ENCODE measurements around the genes PRAC1 and SNF8.

DNA sequence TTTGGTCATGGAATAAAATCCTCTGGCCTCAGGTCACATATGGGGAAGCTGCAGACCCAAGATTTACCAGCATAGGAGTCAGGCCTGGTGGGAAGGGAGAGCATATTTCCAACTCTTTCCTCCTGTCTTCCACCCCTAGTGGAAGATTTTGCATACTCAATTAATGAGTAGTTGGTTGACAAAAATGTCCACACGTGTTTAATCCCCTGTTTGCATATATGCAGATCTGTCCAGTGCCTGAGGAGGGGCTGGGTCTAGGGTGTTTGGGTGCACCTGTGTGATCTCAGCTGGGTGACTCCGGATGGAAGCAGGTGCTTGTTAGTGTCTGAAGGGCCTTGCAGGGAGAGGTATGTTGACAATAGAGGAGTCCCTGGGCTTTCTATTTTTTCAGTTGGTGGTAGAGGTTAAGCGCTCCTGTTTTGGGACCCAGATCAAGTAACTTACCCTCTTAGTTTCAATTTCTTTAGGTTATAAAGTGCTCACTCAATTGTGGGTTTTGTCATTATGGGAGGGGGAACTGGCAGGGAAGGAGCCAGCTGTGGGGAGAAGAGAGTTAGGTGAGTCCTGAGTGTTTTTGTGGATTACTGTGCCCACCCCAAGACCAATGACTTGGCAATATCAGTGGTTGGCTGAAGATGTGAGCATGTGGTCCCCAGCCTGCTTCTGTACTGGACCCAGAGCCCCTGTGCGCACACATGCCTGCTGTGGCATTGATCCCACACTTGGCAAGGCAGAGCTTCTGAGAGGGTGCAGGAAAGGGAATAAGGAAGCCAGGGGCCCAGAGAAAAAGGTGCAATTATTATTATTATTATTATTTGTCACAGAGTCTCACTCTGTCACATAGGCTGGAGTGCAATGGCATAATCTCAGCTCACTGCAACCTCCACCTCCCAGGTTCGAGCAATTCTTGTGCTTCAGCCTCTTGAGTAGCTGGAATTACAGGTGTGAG is 1.5 kb downstream of the PRAC1 start:
- PRO-cap, 3 experiments: no peak in any of the 3 experiments
- RAMPAGE, long total RNA: no peak

GRCh38 chr17:48722225-48723299 is at the start of gene PRAC1:
TSS of gene PRAC1 (minus strand) at chr17:48722518.
- PRO-cap, 3 experiments: no peak in any of the 3 experiments
- RAMPAGE, long total RNA: no peak

DNA sequence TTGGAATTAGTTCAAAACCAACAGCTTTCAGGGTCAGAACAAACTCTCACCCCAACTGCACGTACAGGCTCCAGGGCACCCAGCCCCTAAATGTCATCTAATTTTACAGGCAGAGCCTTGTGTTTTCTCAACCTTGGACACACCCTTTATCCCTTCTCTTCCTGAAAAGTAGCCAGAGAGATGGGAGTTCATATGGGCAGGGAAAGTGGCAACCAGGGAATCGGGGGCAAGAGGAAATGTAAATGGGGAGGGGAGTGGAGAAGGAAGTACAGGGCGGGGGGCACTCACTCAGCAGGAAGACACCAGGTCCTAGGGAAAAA is 16.1 kb downstream of the TTLL6 start:
- PRO-cap, 3 experiments: no peak in any of the 3 experiments
- RAMPAGE, long total RNA: no peak

DNA sequence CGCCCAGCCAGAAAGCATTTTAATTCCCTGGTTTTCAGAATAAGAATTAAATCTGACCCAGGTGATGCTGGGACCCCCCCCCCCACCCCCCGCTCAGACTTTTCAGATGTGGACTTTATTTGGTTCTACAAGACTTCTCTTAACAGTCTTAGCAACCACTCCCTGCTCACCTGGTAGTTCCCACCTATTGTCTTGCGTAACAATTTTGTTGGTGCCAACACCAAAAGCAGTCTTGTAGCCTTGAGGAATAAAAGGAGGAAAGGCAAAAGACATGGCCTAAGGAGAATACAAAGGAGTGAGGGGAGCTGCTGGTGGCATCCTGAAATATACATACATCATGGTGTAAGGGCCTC is 5.1 kb downstream of the TTLL6 start:
- PRO-cap, 3 experiments: no peak in any of the 3 experiments
- RAMPAGE, long total RNA: no peak

DNA sequence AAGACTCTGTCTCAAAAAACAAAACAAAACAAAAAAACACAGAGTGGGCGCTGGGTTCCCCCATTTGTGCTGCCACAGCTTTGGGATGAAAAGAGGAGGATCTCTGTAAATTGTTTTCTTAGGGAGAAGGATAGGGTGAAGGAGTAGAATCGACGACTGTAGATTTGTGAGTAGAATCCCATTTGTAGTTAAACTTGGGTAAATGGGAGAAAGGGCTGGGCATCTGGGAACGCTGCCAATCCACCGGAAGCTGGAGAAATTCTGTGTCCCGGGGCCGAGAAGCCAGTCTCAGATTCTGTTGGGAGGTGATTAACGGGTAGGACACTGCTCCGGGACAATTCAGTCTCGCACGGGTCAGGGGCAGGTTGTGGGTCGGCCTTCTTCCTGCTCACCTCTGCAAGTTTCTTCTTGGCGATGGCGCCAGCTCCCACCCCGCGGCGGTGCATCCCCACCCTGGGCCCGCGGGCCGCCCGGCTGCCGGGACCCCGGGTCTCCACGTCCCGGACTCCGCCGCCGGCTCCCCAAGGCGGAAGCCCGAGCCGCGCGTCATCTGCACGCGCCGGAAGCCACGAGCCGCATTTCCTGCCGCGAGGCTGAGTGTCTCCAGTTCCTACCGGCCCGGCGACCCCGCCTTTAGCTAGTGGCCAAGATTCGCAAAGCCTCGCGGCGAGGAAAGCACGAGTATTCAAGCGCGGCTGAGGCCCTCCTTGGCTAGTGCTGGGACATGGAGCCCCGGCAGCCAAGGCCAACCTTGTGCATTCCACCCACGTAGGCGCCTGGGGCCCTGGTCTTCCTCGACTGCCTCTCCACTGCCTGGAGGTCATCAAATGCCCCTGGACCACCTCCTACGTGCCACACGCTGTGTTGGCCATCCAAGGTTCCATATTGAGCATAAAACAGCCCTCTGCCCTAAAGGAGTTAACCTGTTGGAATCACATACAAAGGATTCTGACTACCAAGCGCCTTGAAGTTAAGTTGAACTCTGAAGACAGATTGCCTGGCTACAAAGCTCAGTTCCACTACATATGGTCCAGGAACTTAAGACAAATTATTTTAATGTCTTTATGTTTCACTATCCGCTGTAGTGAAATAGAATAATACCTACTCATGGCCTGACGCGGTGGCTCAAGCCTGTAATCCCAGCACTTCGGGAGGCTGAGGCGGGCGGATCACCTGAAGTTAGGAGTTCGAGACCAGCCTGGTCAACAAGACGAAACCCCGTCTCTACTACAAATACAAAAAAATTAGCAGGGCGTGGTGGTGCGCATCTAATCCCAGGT is at the start of gene SNF8:
Gene SNF8, minus strand, starts transcription at position 554 of the 1,280 bp plus-strand sequence.
- PRO-cap, 3 experiments: peak in 3 of 3 experiments; most common plus-strand start position 285 of the sequence (in 1); most common minus-strand start position 520 of the sequence (in 2)
- RAMPAGE, long total RNA: no peak

GRCh38 chr17:49003522-49004425 is 6.6 kb downstream of the IGF2BP1 start:
- PRO-cap, 3 experiments: no peak in any of the 3 experiments
- RAMPAGE, long total RNA: no peak

DNA sequence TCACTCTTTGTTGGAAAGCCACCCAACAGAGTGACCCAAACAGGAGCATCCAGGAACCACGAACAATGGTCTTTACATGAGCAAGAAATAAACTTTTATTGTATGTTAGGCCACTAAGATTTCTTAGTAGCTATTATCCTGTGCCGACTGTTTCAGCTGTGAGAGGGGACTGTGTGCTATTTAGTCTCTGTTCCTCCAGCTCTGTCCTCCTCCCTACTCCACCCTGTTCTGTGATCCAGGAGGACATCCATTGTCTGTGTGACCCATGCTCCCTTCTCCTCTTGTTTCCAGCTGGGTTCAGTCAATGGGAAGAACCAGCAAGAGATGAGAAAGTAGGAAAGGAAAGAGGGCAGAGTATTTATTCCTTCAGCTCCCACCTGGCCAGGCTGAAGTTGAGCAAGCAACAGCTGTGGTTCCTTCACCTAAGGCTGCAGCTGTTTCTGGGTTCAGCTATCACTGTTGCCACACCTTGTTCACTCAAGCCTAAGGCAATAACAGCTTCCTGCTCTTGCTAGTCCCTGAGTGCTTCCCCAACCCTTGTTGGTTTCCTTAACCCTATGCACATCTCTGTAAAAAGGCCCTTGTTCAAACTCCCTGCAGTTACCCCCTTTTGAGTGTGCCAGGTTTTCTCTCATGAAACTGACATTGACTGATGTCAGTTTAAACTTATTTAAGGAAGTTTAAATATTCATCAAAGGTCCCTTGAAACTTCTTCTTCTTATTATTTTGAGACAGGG is 14.8 kb upstream of the B4GALNT2 start:
- PRO-cap, 3 experiments: no peak in any of the 3 experiments
- RAMPAGE, long total RNA: no peak

GRCh38 chr17:49191470-49192393 is 18.6 kb downstream of the GNGT2 start:
- PRO-cap, 3 experiments: peak in 1 of 3 experiments; most common plus-strand start chr17:49192222 (in 1); most common minus-strand start chr17:49192050 (in 1)
- RAMPAGE, long total RNA: no peak

- PRO-cap, 3 experiments: no peak in any of the 3 experiments
- RAMPAGE, long total RNA: no peak
Observed at GRCh38 chr17:49259419-49259713, 28.8 kb upstream of the PHOSPHO1 start.

GRCh38 chr17:49260016-49260993 is 29.7 kb upstream of the PHOSPHO1 start:
- PRO-cap, 3 experiments: peak in 2 of 3 experiments; most common plus-strand start chr17:49260248 (in 1); most common minus-strand start chr17:49260780 (in 2)
- RAMPAGE, long total RNA: no peak

DNA sequence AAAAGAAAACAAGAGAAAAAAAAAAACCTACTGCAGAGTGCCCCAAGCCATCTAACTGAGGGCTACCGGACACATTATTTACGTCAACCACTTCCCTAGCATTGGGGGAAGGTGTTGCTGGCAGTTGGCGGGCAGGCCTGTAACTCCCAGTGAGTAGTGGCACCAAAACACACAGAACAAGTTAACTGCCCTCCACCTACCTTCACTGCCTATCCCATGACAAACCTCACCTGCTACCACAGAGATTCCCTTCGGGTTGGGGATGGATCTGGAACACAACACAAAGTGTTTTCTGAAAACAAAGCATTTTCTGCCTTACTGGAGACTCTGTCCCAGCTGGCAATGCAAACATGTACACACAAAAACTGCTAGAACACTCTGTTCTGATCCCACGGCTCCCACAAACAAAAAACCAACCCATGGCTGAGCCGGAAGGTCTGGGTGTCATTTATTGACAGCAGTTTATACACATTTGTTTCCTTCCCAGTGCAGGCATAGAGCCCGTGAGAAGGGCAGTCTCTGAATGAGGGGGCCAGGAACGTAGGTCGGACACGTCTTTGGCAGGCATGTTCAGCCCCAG is 11.0 kb downstream of the PHB1 start:
- PRO-cap, 3 experiments: no peak in any of the 3 experiments
- RAMPAGE, long total RNA: no peak

GRCh38 chr17:49498084-49498254 is 2.9 kb downstream of the NGFR start:
- PRO-cap, 3 experiments: no peak in any of the 3 experiments
- RAMPAGE, long total RNA: no peak

- PRO-cap, 3 experiments: no peak in any of the 3 experiments
- RAMPAGE, long total RNA: no peak
Observed at GRCh38 chr17:49508117-49508649, 13.1 kb downstream of the NGFR start.

DNA sequence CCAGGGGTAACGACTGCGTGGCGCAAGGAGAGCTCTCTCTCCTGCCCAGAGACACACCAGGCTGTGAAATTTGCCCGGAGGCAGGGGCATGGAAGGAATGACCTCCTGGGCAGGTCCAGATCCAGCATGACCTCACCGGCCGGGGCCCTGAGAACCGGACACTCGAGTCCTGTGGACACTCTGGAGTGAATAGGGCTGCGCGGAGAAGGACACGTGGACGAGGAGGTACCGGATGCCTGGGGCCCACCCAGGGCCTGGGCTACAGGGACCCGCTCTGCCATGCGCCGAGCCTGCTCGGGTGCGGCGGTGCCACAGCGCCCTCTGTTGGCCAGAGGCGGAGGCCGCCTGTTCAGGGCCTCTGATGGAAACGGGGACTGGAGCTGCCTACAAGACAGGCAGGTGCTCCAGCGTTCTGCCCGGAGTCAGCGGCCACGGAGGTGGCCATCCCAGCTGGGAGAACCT is 19.5 kb upstream of the NXPH3 start:
- PRO-cap, 3 experiments: no peak in any of the 3 experiments
- RAMPAGE, long total RNA: no peak

DNA sequence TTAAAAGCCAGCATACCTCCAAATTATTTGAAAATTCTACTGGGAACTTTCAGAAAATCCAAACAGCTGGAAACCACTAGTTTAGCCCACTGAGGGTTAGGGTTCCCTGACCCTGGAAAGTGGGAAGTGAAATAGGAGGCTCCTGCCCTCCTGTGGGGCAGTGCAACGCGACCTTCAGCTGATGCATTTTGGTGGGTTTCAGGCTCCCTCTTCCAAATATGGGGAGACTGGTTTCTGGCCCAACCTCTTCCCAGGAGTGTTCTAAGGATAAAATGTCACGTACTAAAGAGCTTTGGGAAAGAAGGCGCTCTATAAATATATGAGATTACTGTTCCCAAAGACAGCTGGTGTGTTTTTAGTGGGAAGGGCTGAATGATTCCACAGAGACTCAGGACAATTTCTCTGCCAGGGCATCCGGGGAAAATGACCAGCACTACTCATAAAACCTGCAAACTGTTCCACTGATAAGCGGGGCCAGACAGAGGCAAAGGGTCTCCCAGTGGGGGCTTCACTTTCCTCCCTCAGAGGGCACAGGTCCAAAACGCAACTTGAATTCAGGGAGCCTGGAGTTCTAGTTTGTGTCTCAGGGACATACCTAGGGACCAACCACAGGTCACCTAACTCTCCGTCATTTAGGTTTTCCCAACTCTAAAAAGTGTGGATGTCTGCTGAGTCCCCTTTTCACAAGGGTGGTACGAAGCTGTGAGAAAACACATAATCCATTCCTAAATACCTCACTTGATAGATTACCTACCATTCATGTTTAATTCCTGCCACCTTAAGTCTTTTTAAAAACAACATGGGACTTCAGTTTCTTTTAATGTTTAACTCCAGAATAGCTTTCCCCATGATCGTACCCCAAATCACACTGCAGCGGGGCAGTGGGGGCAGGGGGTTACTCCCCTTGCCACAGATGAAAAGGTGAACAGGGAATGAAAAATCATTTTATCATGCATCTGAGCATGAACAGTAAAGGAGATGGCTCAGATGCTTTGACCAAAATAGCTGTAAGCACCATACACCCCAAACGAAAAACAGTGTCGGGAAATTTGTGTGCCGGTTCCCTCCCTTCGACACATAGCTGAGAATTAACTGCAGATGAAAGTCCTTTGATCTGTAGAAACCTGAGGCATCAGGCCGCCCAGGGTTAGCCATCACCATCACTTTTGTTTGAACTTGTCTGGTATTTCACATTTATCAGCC is 9.4 kb downstream of the SLC35B1 start:
- PRO-cap, 3 experiments: no peak in any of the 3 experiments
- RAMPAGE, long total RNA: no peak

DNA sequence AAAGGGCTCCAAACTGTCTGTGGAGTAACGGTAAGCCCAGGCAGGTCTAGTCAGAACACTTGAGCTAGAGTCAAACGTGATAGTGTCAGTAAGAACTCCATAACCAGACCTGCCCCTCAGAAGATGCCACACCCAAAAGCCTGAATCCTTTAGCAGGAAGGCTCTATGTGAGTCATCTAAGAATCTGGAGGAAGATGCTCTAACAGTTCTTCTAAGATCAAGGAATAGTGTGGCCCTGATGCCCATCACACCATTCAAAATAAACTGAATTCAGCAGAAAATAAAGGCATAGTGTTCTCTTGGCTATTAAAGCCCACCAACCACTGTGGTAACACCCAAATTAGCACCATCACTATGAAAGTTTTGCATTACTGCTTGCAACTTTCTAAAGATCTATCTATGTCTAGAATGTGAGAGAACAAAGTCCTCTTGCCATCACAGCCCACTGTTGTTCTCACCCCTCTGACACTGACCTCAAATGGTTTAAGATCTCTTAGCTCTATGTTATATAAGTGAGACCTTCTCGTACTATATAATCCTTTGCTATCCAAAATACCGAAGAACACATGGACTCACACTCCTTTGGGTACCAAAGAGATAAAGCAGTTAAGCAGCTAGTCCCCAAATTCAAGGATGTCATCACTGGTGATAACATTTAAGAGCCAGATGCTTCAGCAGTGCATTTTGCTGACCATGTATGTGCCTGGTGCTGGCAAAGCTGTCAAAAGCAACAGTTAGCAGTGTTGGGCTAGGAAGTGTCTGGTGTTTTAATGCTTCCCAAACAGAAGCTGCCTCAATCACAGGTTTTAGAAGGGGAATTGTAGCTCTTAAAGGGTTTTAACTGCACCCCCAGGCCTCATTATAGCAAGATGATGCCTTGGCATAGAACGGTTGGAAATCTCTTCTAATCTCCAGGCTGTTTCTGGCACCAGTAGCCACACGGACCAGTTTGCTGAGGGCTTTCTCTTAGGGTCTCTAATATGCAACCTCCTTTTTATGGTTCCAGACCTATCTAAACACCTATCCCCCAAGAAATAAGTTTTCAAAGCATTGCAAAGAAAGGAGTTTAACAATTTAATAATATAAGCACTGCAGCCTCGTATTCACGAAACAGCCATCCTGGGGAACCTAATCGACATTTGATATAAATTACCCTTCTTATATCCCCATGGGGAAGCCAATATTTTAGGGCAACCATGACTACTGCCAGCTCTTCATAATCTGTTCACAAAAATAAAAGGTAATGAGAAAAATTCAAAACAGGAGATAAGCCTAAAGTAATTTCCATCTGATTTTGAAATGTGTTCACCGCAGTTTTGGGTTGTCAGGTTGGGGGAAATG is 4.8 kb downstream of the FAM117A start:
- PRO-cap, 3 experiments: no peak in any of the 3 experiments
- RAMPAGE, long total RNA: no peak

GRCh38 chr17:49776864-49777212 is 11.6 kb upstream of the KAT7 start:
- PRO-cap, 3 experiments: no peak in any of the 3 experiments
- RAMPAGE, long total RNA: no peak

GRCh38 chr17:49795255-49795534 is 6.7 kb downstream of the KAT7 start:
- PRO-cap, 3 experiments: no peak in any of the 3 experiments
- RAMPAGE, long total RNA: no peak

- PRO-cap, 3 experiments: no peak in any of the 3 experiments
- RAMPAGE, long total RNA: no peak
Observed at GRCh38 chr17:49987819-49988291, 7.2 kb downstream of the DLX3 start.

DNA sequence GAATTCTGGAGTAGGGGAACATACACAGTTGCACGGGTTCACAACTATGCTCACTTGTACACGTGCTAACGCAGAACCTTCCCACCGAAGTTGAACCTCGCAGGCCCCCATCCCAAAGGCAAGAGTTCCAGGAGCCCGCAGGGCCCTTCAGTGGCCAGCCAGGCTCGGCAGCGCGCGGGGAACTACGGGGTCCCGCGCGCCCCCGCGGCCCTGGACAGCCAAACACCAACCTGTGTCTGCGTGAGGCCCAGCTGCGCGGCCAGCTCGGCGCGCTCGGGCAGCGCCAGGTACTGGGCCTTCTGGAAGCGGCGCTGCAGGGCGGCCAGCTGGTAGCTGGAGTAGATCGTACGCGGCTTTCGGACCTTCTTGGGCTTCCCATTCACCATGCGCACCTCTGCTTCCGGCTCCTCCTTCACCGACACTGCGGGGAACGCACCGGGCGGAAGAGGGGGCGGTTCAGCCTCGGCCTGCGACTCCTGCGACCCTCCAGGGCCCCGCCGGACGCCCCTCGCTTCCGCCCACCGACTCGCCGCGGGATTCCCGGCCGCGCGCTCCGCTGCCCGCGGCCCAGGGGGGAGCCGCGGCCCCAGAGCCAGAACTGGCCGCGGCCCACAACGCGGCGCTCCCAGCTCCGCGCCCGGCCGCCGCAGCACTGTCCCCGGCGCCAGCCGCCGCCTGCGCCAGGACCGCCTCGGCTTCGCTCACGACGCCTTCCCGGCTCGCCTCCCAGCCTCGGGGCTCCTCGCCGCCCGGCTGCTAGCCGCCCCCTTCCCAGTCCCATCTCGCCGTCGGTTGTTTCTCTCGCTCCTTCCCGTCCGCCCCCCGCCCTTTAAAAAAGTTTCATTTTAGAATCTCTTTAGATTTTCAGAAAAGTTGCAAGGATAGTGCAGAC is 1.6 kb downstream of the DLX3 start:
- PRO-cap, 3 experiments: no peak in any of the 3 experiments
- RAMPAGE, long total RNA: no peak